Urinary bladder (tissue), 3 donors: ENCODE measurements around the genes RPL38, KIF19 and CD300A.

- PRO-cap, result no peak
- RAMPAGE, long total RNA, result no peak
Observed at GRCh38 chr17:73591670-73592401, 52.4 kb downstream of the SDK2 start.

DNA sequence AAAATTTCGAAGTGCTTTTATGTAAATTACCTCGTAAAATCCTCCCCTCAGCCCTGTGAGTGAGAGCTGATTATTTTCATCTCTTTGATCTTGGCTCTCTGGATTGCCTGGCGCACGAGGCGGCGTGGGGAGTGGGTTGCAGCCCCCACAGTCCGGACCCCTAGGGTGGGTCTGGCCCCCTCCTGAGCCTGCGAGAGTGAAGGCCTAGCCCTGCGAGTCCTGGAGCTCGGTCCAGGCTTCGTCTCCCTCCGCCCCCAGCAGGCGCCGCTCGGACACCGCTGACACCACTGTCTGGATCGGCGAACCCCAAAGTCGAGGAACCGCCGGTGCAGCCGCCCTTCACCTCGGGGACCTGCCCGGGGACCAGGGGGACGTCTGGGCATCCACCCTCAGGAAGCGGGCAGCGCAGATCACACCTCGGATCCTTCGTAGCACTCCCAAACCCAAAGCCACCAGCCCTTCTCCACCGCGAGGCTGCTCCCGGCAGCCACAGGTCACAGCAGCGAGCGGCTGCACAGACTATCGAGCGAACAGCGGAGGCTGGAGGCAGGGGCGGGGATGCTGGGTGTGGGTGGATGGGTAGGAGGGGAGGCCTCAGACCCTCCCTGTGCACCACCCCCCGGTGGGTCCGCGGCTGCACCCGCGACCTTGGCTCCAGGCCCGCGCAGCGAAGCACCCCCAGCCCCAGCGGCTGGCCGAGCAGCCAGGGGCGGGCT is 1.3 kb downstream of the SDK2 start:
- PRO-cap, result unidirectional peak, plus-strand start at position 302 of the sequence
- RAMPAGE, long total RNA, result no peak

DNA sequence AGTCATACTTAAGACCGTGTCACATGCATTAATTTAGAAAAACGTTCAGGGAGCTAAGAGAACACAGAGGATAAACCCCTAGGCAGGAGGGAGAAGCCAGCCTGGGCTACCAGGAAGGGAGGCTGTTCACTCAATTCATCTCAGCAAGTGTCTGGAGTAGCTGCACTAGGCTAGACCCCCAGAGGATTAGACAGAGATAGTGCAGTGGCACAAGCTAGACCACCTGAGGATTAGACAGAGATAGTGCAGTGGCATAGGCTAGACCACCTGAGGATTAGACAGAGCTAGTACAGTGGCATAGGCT is 74.0 kb upstream of the SDK2 start:
- PRO-cap, result no peak
- RAMPAGE, long total RNA, result no peak

- PRO-cap, result unidirectional peak, plus-strand start at chr17:74203678
- RAMPAGE, long total RNA, result start-site peak on the plus strand at chr17:74203671-74203735, 5,881 and 4,718 reads in 2 replicates
Observed at GRCh38 chr17:74203148-74203829, at the start of gene RPL38. TSS of gene RPL38 (plus strand) at chr17:74203678.

GRCh38 chr17:74212432-74212887 is 911 bp upstream of the TTYH2 start:
- PRO-cap, result no peak
- RAMPAGE, long total RNA, result no peak

GRCh38 chr17:74245778-74246173 is 28.3 kb upstream of the DNAI2 start:
- PRO-cap, result no peak
- RAMPAGE, long total RNA, result no peak

- PRO-cap, result no peak
- RAMPAGE, long total RNA, result no peak
Observed at GRCh38 chr17:74284780-74285550, 10.9 kb downstream of the DNAI2 start.

- PRO-cap, result unidirectional peak, plus-strand start at chr17:74326214
- RAMPAGE, long total RNA, result no peak
Observed at GRCh38 chr17:74325776-74326448, at the start of gene KIF19. TSS of gene KIF19 (plus strand) at chr17:74326226.

GRCh38 chr17:74431666-74431892 is 309 bp upstream of the GPRC5C start:
- PRO-cap, result no peak
- RAMPAGE, long total RNA, result no peak

DNA sequence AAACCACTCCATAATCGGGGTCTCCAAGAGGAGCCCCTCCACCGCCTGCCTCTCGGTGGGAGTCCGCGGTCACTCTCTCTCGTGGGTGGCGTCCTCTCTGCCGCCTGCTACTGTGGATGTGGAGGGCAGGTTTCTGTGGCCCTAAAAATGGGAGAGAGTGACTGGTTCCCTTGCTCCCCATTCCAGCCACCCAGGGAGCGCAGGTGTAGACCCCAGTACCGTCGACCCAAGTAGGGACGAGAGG is 770 bp downstream of the GPRC5C start:
- PRO-cap, result no peak
- RAMPAGE, long total RNA, result no peak

DNA sequence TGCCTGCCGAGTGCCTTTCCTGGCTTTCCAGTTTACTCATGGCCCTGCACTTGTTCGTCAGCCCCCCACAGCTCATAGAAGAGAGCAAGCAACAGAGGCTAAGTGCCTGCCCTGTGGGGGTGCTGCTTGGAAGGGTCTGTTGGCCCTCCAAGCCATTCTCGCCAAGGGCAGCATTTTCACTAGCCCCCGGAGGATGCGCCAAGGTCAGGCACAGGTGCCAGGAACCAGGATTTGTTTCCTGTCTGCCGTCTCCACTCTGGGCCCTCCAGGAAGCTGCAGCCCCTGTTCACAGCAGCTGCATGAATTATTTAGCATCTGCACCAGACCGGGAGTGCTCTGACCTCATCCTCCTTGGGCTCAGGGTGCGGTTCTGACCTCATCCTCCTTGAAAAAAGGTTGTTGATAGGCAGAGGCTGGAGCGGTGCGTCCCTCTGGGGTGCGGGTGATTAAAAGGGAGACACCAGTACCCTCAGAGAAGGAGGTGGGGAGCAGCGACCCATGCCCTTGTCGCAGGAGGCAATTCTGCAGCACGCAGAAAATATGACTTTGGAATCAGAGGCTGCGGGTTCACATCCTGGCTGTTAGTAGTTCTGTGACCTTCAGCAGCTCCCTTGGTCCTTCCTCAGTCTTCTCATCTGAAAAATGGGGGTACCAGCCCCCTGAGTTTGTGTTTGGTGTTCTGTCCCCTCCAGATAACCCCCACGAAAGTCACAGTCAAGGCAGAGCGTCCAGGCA is 14.1 kb upstream of the CD300A start:
- PRO-cap, result no peak
- RAMPAGE, long total RNA, result no peak

- PRO-cap, result bidirectional peak, plus-strand start at chr17:74466676, minus-strand start at chr17:74466548
- RAMPAGE, long total RNA, result no peak
Observed at GRCh38 chr17:74465916-74467145, at the start of gene CD300A. TSS of gene CD300A (plus strand) at chr17:74466634.

- PRO-cap, result no peak
- RAMPAGE, long total RNA, result no peak
Observed at GRCh38 chr17:74663824-74664261, 40.3 kb upstream of the CD300E start.

DNA sequence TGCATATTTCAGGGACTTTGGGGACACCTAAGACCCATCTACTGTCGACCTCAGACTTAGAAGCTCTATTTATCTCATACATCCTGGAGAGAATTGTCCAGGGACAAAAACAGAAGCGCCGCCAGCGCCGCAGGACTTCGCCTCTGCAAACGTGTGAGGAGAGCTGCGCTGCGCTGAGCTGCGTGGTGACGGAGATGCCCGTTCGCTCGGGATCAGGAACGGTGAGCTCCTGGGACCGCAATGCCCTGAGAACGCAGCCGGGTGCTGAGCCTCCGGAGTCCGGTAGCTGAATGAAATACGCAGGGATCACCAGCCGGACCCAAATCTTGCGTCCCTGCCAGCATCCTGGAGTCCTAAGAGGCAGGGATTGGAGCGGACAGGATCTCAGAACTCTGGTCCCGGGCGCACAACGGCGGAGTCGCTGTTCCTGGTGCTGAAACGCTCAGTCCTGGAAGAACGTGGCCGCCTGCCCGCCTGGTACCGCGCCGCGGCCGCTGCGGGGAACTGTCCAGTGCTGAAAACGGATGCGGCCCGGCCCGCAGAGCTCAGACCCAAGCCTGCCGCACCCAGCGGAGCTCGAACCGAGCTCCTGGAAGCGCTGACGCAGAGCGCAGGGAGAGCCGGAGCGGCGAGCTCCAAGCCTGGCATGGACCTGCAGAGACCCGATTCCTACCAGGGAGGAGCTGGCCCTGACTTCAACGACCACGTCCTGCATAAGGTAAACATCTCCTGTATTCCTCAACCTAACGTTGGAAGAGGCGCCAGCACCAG is 41.6 kb downstream of the CD300LF start:
- PRO-cap, result no peak
- RAMPAGE, long total RNA, result no peak

- PRO-cap, result no peak
- RAMPAGE, long total RNA, result no peak
Observed at GRCh38 chr17:74690486-74691008, 22.2 kb downstream of the CD300LF start.

DNA sequence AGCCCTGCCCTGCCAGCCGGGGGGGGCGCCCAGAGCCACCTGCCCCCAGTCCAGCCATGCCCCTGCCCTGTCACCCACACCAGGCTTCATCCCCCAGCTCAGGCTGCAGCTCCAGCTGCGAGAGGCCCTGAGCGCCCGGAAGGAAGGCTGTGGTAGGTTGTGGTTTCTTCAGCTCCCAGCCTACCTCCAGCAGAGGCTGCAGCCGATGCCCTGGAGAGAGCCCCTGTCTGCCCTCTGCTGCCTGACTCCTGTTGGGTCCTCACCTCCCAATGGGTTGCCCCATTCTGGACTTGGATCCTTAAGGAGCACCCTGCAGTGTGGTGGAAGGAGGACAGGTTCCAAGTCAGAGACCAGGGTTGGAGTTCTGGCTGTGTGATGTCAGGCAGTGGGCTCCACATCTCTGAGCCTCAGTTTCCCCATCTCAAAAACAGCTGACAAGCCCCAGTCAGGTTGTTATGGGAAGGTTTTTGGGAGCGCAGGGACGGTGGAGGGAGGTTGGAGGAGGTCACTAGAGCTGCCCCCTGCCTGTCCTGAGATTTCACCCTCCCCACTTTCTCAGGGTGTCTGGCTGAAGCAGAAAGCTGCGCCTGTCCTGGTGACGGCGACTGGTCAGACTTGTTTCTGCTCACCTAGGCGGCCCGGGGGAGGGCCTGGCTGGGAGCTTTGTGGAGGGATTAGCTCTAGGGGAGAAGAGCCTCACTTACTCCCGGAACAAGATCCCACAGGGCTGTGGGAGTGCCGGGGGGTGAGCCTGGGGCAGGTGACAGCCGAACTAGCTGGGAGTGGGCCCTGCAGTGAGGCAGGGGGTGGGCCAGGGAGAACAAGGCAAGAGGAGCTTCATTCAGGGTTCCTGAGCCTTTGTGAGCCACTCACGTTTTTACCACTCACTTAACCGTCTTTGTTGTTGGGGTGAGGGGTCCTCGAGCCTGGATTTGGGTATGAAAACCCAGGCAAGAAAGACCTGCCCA is 11.3 kb downstream of the NHERF1 start:
- PRO-cap, result no peak
- RAMPAGE, long total RNA, result no peak

DNA sequence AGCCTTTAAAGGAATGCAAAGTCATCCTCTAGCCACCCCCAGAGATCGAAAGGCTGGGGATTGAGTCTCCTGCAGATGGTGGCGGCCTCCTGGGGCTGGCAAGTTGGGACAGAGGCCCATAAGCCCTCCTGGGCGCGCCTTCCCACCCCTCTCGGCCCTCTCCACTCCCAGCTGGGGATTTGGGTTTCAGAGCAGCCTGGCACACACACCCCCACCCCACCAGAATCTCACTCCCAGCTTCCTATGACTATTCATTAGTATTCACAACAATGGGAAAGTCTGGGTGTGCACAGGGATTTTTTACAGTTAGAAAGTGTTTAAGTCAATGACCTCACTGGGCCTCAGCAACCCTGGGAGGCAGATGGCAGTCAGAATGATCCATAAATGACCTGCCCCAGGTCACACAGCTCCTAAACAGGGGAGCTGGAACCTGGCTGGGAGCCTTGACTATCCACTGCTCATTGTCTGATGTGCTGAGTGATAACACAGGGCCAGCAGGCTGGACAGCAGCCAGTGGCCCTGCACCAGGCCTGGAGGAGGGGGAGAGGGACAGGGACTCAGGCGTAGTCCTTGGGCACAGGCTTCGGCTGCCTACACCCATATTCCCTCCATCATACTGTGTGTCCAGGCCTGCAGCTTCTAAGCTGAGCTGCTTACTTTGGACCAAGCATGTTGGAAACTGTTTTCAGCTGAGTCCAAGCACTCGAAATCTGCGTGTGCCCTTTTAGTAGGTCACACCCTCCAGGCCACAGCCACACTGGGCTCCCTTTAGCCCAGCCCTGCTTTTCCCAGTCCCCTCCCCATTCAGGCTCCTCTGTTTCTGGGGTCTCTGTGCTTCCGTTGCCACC is 12.2 kb downstream of the NHERF1 start:
- PRO-cap, result no peak
- RAMPAGE, long total RNA, result no peak

GRCh38 chr17:74763829-74764551 is 12.2 kb downstream of the NAT9 start:
- PRO-cap, result no peak
- RAMPAGE, long total RNA, result no peak

GRCh38 chr17:74878012-74878562 is 5.3 kb upstream of the FDXR start:
- PRO-cap, result no peak
- RAMPAGE, long total RNA, result no peak

DNA sequence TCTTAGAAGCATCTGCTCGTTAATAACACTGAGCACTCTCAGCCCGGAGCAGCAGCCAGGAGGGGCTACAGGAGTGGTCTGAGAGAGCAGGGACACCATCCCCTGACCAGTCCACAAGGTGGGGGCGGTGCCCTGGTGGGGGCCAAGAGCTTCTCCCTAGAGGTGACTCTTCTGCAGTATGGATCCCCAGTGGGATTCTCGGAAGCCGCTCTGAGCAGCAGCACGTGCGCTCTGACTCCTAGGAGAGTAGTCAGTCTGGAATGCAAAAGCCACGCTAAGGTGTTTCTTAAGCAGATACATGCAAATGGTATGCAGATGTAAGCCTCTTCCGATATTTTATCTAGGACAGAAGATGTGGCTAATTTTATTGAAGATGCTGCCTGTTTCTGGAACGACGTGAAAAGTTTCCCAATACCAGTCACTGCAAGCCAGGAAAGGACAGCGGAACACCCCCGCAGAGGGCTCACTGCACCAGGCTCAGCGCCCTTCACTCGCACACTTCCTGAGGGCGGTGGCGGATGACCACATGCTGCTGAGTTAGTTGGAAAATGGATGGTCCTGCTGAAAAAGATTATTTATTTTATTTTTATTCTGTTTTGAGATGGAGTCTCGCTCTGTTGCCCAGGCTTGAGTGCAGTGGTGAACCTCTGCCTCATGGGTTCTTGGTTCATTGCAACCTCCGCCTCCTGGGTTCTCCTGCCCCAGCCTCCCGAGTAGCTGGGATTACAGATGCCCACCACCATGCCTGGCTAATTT is 10.2 kb downstream of the FADS6 start:
- PRO-cap, result no peak
- RAMPAGE, long total RNA, result no peak